Skeletal muscle satellite cell (primary cell): ENCODE measurements around a stretch of chr10.

- CAGE, long polyA plus RNA = no peak
Measured at GRCh38 chr10:6722149-6722729, 142.2 kb upstream of the PRKCQ start.

DNA sequence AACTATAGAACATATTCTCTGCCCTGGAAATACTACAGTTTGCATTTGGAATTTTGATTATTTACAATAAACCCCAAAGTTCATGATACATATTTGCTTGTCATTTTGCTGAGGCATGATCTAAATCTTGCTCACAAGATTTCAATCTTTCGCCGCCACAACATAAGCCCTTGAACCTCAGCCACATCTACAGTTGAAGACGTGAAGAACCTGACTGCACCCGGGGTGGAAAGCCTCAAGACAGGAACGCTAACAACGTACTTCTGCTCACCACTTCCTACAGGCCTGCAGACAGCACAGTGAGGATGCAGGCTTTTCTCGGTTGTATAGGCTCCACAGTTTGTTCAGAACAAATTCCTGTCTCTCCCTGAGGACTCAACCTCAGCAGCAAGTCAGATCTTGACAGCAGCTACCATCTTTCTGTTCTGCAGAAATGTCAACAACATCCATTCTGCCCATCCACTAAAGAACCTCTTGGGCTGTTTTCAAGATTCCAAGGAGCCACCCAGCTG is 393.8 kb upstream of the PRKCQ start:
- CAGE, long polyA plus RNA = no peak

DNA sequence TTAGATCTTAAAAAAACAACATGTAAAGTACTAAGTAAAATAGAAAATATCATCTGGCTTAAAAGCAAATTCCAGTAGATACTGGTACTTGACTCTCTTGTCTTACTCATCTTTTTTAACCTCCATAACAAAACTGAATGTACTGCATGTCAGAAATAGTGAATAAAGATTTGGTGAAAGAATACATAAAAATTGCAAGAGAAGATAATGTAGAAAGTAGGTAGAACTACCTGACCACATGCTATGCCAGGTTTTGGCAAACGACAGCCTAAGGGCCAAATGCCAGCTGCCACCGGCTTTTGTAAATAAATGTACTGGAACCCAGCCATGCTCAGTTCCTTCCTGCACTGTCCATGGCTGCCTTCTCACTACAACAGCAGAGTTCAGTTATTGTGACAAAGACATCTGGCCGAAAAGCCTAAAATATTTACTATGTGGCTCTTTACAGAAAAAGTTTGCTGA is 14.0 kb downstream of the KIN start:
- CAGE, long polyA plus RNA = no peak

GRCh38 chr10:7818975-7819543 is 754 bp downstream of the TAF3 start:
- CAGE, long polyA plus RNA = no peak

- CAGE, long polyA plus RNA = no peak
Measured at GRCh38 chr10:7917186-7917923, 99.0 kb downstream of the TAF3 start.

DNA sequence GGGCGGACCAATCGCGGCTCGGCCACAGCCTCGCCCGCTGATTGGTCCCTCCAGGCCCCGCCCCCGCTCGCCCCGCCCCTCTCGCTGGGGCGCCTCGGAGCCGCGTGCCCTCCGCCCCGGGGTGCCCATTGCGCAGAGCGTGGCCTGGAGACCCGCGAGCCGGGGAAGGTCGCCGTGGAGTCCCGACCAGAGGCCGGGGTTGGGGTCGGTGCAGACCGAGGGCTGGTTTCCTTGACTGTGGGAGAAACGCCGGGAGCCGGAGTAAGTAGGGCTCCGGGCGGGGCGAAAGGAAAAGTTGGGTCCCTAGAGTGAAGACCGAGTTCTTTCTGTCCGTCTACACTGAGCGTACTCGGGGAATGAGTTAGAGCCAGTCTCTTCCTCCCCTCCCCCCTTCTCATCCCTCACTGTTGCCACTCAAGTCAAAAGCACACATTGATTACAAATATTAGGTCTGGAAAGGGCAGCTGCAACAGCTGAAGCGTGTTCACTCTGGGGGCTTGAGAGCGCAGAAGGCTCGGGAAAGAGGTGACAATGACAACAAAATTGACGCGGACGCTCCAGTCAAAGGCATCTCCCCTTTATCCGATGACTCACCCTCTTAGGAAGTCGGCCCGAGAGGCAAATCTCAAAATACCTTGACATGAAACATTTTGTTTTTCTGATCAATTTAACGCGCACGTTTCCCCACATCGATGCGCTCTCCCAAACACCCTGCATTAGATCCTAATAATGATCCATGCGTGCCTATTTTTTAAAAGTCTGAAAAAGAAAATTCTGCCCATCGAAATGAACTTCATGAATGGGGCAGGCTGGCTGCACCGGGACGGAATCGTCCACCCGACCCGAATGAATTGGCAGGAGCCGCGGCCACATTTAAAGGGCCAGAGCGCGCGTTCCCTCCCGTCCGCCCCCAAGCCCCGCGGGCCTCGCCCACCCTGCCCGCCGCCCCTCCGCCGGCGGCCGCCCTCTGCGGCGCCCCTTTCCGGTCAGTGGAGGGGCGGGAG is 668 bp upstream of the GATA3 start:
- CAGE, long polyA plus RNA = no peak

DNA sequence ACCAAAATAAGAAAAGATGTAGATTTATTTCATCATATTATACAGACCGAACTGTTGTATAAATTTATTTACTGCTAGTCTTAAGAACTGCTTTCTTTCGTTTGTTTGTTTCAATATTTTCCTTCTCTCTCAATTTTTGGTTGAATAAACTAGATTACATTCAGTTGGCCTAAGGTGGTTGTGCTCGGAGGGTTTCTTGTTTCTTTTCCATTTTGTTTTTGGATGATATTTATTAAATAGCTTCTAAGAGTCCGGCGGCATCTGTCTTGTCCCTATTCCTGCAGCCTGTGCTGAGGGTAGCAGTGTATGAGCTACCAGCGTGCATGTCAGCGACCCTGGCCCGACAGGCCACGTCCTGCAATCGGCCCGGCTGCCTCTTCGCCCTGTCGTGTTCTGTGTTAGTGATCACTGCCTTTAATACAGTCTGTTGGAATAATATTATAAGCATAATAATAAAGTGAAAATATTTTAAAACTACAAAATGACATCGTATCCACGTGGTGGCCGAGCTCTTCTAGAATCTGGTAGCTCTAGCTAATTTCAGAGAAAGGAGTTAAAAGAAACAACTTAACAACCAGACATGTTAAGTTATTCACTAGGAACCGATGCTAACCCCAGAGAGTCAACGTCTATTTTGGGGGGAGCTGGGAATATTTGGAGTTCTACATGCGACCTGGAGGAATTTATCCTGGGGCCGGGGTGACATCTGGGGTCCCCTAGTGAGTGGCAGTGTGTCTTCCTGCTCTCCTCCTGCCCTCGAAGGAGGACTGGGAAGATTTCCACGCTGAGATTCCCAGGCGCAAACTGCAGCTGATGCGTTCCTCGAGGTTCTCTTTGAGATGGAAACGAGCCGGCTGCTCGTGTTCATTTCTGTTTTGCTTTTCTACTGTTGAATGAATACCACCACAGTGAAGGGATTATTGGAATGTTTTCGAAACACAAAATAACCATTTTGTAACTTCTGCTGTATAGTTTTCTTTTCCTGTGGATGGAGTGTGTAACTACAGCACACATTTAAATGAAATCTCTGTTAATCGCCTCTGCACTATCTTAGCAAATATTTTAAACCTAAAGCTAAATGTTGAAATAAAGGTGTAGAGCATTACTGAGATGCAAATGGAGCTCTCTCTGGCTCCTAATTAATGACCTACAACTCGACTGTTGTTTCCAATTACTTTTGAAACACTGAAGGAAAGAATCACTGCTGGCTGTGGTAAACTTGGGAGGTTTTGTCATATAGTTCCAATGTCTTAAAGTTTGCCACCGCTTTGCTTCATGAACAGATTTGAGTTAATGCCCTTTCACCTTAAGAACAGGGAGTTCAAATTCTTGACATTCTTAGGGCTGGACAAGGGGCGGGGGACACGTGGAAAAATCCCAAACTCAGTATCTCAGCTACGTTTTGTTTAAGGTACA is 20.7 kb downstream of the GATA3 start:
- CAGE, long polyA plus RNA = no peak

GRCh38 chr10:8454093-8454623 is 399.7 kb downstream of the GATA3 start:
- CAGE, long polyA plus RNA = no peak

- CAGE, long polyA plus RNA = no peak
Measured at GRCh38 chr10:11026712-11027425, 9.2 kb downstream of the CELF2 start.

- CAGE, long polyA plus RNA = no peak
Measured at GRCh38 chr10:11088805-11089822, 71.4 kb downstream of the CELF2 start.

DNA sequence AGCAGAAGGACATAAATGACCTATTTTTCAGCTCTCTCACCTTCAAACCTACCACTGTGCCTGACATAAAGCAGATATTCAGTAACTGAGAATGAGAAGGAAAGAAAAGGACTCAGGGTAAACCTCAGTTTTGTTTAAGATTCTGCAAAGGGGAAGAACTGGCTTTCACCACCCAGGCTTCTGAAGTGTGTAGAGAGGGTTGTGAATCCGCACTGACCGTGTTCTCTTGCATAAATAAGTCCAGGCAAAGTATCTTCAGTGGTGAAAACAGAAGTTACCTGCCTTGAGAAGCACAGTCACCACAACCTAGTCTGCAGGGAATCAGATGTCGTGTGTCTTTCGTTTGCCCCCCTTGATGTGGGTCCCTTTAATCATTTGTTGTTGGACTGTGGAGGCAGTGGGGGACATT is 139.9 kb downstream of the CELF2 start:
- CAGE, long polyA plus RNA = no peak

GRCh38 chr10:11179156-11180211 is 161.8 kb downstream of the CELF2 start:
- CAGE, long polyA plus RNA = no peak

GRCh38 chr10:11203068-11203506 is 185.4 kb downstream of the CELF2 start:
- CAGE, long polyA plus RNA = no peak

GRCh38 chr10:11212609-11213116 is 195.0 kb downstream of the CELF2 start:
- CAGE, long polyA plus RNA = no peak

GRCh38 chr10:11227063-11228031 is 209.7 kb downstream of the CELF2 start:
- CAGE, long polyA plus RNA = no peak

DNA sequence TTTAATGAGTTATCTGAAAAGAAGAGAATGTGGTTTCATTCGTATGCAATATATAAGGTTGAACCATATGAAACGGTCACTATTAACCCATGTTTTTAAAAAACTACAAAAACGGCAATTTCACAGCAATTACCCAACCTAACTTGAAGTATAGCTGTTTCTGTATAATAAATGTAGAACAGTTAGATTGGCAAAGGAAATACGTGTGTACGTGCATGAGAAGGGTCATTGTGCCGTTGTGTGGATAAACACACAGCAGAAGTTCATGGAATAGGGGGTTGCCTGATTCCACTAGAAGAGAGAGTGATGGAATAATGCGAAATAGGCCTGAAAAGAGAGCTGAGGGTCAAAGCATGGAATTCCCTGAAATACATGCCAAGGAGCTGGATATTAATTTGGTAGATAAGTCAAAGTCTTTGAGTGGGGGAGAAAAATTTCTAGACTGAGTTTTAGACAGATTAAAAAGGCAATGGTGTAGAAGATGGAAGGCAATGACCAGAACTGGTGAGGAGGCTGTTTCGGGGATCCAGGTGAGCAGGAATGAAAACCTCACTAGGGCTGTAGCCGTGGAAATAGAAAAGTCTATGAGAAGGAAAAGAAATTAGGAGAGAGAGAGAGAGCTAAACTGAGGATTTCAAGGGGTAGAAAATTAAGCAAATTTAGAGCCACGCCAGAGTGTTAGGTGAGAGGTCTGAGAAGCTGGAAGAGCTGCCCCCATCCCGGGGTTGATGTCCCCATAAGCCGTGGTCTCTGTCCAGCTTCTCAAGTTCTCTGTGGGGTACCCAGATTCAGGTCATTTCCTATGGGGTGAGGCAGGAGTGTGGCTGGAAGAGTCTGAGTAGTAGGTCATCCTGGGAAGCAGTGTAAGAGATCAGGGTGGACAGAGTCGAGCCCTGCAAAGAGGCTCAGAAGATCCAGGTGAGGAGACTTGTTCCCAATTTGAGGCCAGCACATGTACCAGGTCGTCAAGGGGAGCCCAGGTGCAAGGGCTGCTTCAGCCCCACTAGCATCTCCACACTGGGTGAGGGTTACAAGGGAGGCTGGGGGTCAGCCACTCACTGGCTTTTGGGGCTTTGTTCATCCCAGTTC is 219.3 kb downstream of the CELF2 start:
- CAGE, long polyA plus RNA = no peak

- CAGE, long polyA plus RNA = no peak
Measured at GRCh38 chr10:11277641-11278222, 260.1 kb downstream of the CELF2 start.

DNA sequence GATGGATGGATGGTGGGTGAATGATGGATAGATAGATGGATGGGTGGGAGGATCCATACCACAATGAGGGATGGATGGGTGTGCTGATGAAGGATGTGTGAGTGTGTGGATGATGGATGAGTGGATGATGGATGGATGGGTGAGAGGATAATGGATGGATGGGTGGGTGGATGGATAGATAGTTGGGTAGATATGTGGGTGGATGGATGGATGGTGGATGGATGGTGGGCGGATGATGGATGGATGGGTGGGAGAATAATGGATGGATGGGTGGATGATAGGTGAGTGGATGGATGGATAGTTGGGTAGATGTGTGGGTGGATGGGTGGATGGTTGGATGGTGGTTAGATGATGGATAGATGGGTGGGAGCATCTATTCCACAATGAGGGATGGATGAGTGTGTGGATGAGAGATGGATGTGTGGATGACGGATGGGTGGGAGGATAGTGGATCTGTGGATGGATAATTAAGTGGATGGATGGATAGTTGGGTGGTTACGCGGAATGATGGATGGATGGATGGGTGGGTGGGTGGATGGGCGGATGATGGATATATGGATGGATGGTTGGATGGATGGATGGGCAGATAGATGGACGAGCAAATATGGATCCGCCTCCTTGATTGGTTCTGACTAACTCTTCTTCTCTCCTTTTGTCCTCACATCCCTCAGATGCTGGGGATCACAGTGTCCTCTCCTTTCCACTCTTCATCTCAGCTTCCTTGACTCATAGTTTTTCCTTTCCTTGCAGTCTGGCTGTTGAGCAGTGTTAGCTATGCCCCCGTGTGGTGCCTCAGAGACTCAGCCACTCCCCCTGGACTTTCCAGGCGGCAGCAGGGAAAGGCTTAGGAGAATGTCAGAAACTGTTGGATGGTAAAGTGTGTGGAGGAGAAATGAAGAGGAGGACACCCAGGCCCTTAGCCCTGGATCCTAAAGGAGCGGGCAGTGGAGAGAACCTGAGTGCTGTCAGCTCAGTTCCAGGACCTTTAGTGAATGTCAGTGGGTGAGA is 267.2 kb downstream of the CELF2 start:
- CAGE, long polyA plus RNA = no peak

GRCh38 chr10:11301494-11302580 is 284.2 kb downstream of the CELF2 start:
- CAGE, long polyA plus RNA = no peak

DNA sequence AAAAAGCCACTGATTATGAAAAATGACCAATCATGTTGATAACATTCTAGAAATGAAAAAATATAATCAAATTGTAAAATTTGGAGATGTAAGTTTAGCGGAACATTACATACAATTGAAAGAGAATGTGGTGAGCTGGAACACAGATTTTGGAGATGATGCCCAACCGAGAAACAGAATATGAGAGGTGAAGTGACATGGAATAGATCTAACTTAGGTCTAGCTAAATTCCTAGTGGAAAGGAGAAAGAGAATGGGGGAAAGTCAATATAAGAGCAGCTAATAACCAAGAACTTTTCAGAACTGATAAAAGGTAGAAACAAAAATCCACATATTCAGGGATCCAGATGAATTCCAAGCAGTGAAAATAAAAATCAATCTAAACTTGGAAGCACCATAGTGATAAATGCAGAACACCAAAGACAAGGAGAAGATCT is 294.0 kb downstream of the CELF2 start:
- CAGE, long polyA plus RNA = no peak